Testis (tissue), 5 donors: ENCODE measurements around the genes TNFSF10 and SPATA16.

- PRO-cap, 3 experiments: no peak in any of the 3 experiments
- RAMPAGE, long total RNA, 2 experiments: no peak in any of the 2 experiments
- RRBS: no CpG with 5 or more reads among the region's 2 CpGs
Measured at GRCh38 chr3:172079182-172079592, 39.8 kb downstream of the FNDC3B start.

GRCh38 chr3:172079836-172080356 lies 40.5 kb downstream of the FNDC3B start:
- PRO-cap, 3 experiments: no peak in any of the 3 experiments
- RAMPAGE, long total RNA, 2 experiments: no peak in any of the 2 experiments
- RRBS: no CpG with 5 or more reads among the region's 2 CpGs

- PRO-cap, 3 experiments: peak in 1 of 3 experiments; most common plus-strand start chr3:172160386 (in 1); most common minus-strand start chr3:172160225 (in 1)
- RAMPAGE, long total RNA, 2 experiments: no peak in any of the 2 experiments
- RRBS: no CpG with 5 or more reads among the region's 6 CpGs
Measured at GRCh38 chr3:172160049-172161034, 121.0 kb downstream of the FNDC3B start.

DNA sequence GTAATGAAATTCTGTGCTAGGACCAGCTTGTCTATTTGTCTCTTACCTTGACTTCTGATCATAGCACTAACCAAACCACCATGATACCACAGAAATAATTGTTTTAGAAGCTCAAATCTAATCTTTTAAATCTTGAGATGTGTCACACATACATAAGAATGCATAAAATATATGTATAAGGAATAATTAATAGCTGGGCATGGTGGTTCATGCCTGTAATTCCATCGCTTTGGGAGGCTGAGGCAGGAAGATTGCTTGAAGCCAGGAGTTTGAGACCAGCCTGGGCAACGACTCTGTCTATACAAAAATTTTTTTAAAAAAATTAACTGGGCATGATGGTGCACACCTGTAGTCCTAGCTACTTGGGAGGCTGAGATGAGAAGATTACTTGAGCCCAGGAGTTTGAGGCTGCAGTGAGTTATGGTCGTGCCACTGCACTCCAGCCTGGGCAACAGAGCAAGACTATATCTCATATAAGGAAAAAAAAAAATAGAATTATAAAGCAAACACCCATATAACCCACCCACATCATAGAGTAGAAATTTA lies 123.5 kb downstream of the FNDC3B start:
- PRO-cap, 3 experiments: no peak in any of the 3 experiments
- RAMPAGE, long total RNA, 2 experiments: no peak in any of the 2 experiments
- RRBS: no CpG with 5 or more reads among the region's 3 CpGs

GRCh38 chr3:172267433-172267686 lies 180.9 kb downstream of the GHSR start:
- PRO-cap, 3 experiments: no peak in any of the 3 experiments
- RAMPAGE, long total RNA, 2 experiments: no peak in any of the 2 experiments
- RRBS: no CpG with 5 or more reads among the region's 3 CpGs

GRCh38 chr3:172280218-172280585 lies 168.1 kb downstream of the GHSR start:
- PRO-cap, 3 experiments: peak in 1 of 3 experiments; most common minus-strand start chr3:172280516 (in 1)
- RAMPAGE, long total RNA, 2 experiments: no peak in any of the 2 experiments
- RRBS: no CpG with 5 or more reads among the region's 2 CpGs

GRCh38 chr3:172522917-172523878 lies at the start of gene TNFSF10:
TSS of gene TNFSF10 (minus strand) at chr3:172523430.
- PRO-cap, 3 experiments: peak in 3 of 3 experiments; most common plus-strand start chr3:172523591 (in 3); most common minus-strand start chr3:172523433 (in 2)
- RAMPAGE, long total RNA, 2 experiments: start-site peak on the minus strand in 1 of 2 experiments, at chr3:172523426-172523433 at its widest, 86 reads per replicate
- RRBS: no CpG with 5 or more reads among the region's 9 CpGs

- PRO-cap, 3 experiments: peak in 2 of 3 experiments; most common plus-strand start chr3:172563068 (in 2); most common minus-strand start chr3:172563007 (in 1)
- RAMPAGE, long total RNA, 2 experiments: no peak in any of the 2 experiments
- RRBS: no CpG with 5 or more reads among the region's 8 CpGs
Measured at GRCh38 chr3:172562803-172563760, 39.9 kb upstream of the TNFSF10 start.

- PRO-cap, 3 experiments: no peak in any of the 3 experiments
- RAMPAGE, long total RNA, 2 experiments: no peak in any of the 2 experiments
- RRBS: 100% methylated on average over 1 of the region's 3 CpGs
Measured at GRCh38 chr3:172595328-172595840, 72.2 kb upstream of the TNFSF10 start.

DNA sequence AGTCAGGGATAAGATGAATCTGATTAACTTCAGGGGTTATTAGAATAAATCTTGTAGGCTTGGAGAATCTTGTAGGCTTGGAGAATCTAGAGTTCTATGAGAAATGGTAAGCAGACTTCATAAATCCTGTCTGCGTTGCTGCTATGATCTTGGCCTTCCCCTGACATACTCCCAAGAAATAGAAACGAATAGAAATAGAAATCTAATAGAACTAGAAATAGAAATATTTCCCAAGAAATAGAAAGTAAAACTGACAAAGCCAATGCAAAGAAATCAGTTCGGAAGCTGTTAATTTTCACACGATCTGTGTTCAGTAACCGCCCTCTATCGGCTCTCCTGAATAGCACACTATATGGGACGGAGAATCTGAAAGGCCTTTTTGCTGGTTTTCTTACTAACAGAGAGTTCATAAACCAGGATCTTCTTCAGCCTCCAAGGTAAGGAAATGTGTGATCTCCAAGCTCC lies 72.8 kb upstream of the TNFSF10 start:
- PRO-cap, 3 experiments: peak in 1 of 3 experiments; most common minus-strand start position 167 of the sequence (in 1)
- RAMPAGE, long total RNA, 2 experiments: no peak in any of the 2 experiments
- RRBS: no CpG with 5 or more reads among the region's 7 CpGs

DNA sequence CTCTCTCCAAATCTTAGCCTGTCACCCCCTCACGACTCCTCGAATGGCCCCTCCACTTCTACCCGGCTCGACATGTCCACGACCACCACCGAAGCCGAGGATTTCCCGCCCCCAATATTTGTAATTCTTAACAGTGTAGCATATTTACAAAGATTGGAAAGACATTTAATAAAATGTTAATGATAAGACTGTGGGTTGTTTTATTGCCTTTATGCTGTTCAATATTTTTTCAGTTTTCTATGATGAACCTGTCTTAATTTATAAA lies 80.8 kb upstream of the TNFSF10 start:
- PRO-cap, 3 experiments: no peak in any of the 3 experiments
- RAMPAGE, long total RNA, 2 experiments: no peak in any of the 2 experiments
- RRBS: no CpG with 5 or more reads among the region's 8 CpGs

DNA sequence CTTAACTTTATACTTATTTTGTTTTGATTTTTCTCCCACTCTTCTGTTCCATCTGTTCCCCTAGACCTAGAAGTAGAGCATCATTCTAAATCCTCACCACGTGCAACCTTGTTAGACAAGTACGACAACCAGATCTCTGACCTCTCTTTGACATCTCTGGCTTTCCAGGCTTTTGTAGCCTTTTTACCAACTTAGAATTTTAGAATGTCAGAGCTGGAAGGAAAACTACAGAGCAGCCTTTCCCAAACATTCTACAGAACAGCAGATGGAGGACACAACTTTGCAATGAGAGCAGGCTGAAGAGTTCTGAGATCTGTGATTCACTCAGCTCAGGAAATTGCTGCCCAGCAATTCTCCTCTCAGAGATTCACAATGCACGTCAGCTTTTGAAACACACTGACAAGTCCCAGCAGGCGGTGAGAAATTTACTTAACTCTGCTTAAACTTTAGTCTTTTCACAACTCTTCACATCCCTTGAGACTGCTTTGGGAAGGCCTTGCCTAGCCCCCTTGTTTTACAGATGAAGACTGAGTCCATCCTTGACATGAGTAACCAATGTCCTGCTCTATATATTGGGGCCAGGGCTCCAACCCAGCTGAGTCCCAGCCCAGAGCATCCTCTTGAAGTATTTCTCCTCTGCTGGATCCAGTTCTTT lies 25.1 kb downstream of the NCEH1 start:
- PRO-cap, 3 experiments: no peak in any of the 3 experiments
- RAMPAGE, long total RNA, 2 experiments: no peak in any of the 2 experiments
- RRBS: no CpG with 5 or more reads among the region's 4 CpGs

- PRO-cap, 3 experiments: no peak in any of the 3 experiments
- RAMPAGE, long total RNA, 2 experiments: no peak in any of the 2 experiments
- RRBS: no CpG with 5 or more reads among the region's 9 CpGs
Measured at GRCh38 chr3:172701724-172702594, 8.9 kb downstream of the NCEH1 start.

- PRO-cap, 3 experiments: no peak in any of the 3 experiments
- RAMPAGE, long total RNA, 2 experiments: no peak in any of the 2 experiments
- RRBS: no CpG with 5 or more reads among the region's 16 CpGs
Measured at GRCh38 chr3:172751136-172751676, 680 bp downstream of the ECT2 start.

GRCh38 chr3:172867397-172867753 lies 116.8 kb downstream of the ECT2 start:
- PRO-cap, 3 experiments: peak in 3 of 3 experiments; most common plus-strand start chr3:172867573 (in 3); most common minus-strand start chr3:172867454 (in 1)
- RAMPAGE, long total RNA, 2 experiments: start-site peak on the plus strand in 2 of 2 experiments, at chr3:172867525-172867577 at its widest, 330 to 362 reads per replicate
- RRBS: no CpG with 5 or more reads among the region's 9 CpGs

DNA sequence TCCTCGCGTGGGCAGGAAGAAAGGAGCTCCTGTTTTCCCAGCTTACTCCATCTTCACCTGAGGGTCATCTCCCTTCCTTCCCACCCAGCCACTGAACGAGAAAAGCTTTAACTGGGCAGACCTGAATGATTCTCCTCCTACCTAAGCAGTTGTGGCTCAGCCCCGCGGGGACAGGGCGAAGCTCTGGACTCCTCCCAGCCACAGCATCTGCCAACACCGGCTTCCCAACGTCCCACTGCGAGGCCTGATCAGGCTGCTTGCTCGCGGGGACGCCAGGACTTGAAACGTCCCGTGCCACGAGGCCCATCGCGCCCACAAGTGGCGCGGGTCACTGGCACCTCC lies at the start of gene SPATA16:
Gene SPATA16 (minus strand): TSS at position 274 of the 342 bp plus-strand sequence.
- PRO-cap, 3 experiments: no peak in any of the 3 experiments
- RAMPAGE, long total RNA, 2 experiments: start-site peak on the minus strand in 2 of 2 experiments, centred at positions 245 to 251 of the sequence, 795 to 1,617 reads per replicate
- RRBS: no CpG with 5 or more reads among the region's 19 CpGs

DNA sequence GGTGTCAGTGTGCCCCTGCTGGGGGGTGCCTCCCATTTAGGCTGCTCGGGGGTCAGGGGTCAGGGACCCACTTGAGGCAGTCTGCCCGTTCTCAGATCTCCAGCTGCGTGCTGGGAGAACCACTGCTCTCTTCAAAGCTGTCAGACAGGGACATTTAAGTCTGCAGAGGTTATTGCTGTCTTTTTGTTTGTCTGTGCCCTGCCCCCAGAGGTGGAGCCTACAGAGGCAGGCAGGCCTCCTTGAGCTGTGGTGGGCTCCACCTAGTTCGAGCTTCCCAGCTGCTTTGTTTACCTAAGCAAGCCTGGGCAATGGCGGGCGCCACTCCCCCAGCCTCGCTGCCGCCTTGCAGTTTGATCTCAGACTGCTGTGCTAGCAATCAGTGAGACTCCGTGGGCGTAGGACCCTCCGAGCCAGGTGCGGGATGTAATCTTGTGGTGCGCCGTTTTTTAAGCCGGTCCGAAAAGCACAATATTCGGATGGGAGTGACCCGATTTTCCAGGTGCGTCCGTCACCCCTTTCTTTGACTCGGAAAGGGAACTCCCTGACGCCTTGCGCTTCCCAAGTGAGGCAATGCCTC lies 594.1 kb upstream of the NAALADL2 start:
- PRO-cap, 3 experiments: no peak in any of the 3 experiments
- RAMPAGE, long total RNA, 2 experiments: no peak in any of the 2 experiments
- RRBS: no CpG with 5 or more reads among the region's 23 CpGs

DNA sequence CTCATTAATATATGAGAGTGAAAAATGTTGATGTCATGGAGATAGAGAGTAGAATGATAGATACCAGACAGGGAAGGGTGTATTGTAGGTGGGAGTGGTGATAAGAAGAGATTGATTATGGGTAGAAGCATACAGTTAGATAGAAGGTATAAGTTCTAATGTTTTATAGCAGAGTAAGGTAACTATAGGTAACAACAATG lies 222.1 kb upstream of the NAALADL2 start:
- PRO-cap, 3 experiments: peak in 1 of 3 experiments; most common plus-strand start position 59 of the sequence (in 1)
- RAMPAGE, long total RNA, 2 experiments: no peak in any of the 2 experiments

- PRO-cap, 3 experiments: no peak in any of the 3 experiments
- RAMPAGE, long total RNA, 2 experiments: no peak in any of the 2 experiments
- RRBS: no CpG with 5 or more reads among the region's 1 CpG
Measured at GRCh38 chr3:174858131-174858720, 908 bp upstream of the NAALADL2 start.

- PRO-cap, 3 experiments: no peak in any of the 3 experiments
- RAMPAGE, long total RNA, 2 experiments: start-site peak on the plus strand in 1 of 2 experiments, at chr3:174863819-174863875 at its widest, 22 reads per replicate
Measured at GRCh38 chr3:174863485-174864107, 4.5 kb downstream of the NAALADL2 start.